Measurements from ENCODE around the genes DPYSL5, TCF23, SLC5A6 and C2orf16.

DNA sequence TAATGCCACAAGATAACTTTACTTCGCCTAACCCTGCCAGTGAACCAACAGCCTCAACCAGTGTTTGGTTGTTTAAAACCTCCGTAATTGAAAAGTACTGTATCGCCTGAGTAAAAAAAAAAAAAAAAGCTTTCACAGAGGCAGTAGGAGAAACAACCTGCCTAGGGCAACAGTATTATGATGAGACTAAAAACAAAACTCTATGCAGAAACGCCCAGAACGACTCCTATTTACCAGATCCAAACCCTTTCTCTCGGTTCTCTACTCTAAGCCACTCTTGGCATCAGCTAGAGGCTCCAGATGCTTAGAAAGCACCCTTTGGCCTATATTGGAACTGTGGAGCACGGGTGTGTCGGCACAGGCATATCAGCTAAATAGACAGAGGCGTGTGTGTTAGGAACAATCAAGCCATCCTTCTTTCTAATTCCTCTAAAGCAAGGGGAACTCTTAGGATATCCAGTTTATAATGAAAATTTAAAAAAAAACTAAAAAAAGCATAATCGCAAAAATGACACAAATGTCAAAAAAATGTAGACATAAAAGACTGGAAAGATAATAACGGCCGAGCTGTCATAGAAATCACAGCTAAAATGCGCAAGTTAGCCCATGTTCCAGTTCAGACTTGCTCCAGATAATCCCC is 40.8 kb upstream of the SELENOI start:
- PRO-cap, 2 experiments: no peak in any of the 2 experiments

- PRO-cap, 2 experiments: no peak in any of the 2 experiments
These were observed 9.5 kb upstream of the DRC1 start for GRCh38 chr2:26392049-26392833.

DNA sequence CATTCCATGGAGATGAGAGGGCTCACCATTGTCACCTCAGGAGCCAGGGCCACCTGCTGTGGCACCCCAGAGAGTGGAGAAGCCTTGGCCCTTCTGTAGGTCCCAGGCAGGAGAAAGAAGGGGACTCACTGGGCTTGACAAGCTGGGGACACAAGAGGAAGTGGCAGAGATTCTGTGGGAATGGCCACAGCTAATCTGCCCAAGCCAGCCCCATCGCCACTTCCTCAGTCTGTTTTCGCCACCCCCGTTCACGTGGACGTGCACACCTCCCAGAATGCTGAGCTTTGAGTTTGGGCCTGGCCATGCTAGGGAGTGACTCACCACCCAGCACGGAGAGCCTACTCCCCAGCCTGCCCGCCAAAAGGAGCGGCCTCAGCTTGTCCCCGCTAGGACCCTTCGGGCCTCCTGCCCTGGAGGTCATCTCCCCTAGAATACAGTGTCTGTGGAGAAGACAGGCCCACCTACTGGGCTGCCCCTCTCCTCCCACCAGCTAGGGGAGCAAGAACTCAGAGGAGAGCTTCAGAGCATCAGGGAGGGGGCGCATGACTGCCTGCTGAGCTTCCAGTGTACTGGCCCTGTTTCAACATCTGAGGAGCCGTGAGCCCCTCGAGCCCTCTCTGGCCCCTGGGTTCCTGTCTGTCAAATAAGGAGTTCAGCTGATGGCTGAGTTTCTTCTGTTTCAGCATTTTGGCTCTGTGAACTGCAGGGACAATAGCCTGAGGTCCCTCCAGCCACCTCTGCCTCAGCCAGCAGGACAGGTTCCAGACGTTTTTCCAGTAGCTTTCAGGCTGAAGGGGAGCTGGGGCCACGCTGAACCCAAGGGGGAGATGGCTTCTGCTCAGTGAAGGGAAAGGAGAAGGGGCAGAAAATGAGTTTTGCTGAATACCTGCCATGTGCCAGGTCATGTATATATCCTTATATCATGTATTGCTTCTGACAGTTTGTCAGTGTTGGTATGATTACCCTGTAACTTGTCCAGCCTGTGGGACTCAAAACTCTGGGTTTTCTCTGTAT is 5.2 kb downstream of the SLC35F6 start:
- PRO-cap, 2 experiments: peak in 2 of 2 experiments; most common plus-strand start position 685 of the sequence (in 2); most common minus-strand start position 162 of the sequence (in 1)

GRCh38 chr2:26771949-26773125 is 8.3 kb downstream of the SLC35F6 start:
- PRO-cap, 2 experiments: no peak in any of the 2 experiments

DNA sequence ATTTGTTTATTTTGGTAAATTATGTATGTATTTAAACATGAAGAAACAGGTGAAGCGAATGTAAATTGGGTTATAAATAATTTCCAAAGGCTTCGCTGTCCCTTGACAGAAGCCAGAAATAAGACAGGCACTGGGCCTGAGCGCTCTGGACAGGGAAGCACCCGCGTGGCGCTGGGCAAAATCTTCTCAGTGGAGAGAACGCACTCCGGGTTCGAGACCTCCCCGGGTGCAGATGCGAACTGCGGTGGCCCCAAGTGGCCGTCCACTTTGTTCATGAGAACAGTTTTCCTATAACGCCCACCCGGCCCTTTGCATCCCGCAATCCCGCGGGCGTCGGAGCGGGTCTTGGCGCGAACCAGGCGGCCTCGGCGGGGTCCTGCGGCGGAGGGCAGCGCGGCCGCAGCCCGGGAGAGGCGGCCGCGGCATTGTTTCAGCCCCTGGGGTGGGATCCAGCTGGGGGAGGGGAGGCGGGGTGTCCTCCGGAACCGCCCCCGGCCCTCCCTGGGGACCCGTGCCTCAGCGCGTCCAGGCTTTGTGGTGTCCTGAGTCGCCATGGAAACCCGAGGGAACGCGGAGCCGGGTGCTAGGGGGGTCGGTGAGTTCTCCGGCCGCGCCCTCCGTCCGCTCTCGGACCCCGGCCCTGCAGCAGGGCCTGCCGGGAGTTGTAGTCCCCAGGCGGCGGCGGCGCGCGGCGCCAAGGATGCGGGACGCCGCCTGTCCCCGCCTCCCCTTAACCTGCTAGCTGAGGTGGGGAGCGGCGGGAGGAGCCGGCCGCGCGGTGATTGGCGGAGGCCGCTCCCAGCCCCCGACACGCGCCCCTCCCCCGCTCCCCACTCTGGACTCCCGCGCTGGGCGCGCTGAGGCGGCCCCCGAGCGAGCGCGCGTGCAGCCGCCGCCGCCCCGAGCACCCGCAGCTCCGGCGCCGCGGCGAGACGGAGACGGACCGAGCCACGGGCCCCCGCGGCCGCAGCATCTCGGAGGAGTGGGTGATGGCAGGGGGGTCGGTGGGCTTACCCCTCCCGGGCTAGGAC is at the start of gene DPYSL5:
Gene DPYSL5, plus strand, starts transcription at position 860 of the 1,031 bp plus-strand sequence.
- PRO-cap, 2 experiments: no peak in any of the 2 experiments

GRCh38 chr2:27121659-27122327 is 1.8 kb upstream of the ABHD1 start:
- PRO-cap, 2 experiments: peak in 1 of 2 experiments; most common plus-strand start chr2:27122106 (in 1); most common minus-strand start chr2:27121940 (in 1)

- PRO-cap, 2 experiments: no peak in any of the 2 experiments
These were observed 2.8 kb downstream of the ABHD1 start for GRCh38 chr2:27126388-27126836.

DNA sequence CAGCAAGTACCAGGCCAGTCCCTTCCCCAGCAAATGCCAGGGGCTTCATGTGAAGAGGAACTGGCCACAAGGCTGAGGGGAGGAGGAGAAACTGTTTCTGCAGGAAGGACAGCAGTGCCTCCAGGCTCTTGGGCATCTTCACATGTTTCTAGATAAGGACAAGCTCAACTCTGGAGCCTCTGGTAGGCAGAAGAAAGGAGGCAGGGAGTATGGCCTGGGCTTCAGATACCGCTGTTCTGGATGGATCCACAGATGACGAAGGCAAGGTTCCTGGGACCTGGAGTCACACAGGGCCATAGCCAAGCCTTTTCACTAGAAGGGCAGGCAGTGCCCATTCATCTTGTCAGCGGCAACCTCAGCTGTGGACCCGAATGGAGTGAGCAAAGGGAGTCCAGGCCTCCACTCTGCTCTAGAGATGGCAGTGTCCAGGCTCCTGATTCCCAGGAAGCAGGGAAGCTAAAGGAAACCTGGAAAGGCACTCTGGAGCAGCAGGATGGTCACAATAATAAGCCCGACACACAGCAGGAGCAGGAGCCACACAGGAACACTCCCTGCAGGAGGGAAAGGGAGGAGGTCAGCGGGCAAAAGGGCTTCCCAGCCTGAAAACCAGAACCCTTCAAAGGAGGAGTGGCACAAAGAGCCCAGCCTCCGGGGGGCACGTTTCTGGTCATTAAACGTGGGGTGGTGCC is 3.3 kb downstream of the PREB start:
- PRO-cap, 2 experiments: no peak in any of the 2 experiments

DNA sequence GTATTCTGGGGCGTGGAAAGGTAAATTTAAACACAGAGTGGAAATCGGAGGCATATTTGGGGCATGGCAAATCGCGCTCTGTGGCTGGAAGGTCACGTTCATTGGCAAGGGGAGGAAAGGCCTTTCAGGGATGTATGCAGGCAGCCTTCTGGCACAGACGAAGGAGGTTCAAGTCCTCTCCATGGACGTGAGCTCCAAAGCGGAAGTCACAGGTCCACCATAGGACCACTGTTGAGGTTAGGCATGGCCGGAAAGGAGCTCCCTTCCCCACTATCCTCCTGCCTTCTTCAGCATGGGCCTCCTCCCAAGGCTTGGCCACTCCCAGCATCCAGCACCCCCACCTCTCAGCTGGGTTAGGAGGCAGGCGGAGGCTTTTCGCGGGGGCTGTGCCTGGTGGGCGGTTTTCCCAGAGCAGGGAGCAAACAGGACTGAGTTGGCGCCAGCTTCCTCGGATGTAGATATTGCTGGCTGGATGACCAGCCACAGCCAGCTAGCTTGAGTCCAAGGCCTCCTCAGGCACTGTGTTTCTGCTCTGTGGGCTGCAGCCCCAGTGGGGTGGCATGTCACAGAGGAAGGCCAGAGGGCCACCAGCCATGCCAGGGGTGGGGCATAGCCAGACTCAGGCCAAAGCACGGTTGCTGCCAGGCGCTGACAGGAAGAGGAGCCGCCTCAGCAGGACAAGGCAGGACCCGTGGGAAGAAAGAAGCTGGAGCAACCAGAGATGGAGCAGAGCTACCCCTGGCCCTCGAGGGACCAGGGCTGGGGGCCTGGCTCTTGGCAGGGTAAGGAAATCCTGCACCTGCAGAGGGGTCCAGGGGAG is at the start of gene TCF23:
Gene TCF23, plus strand, starts transcription at position 431 of the 820 bp plus-strand sequence.
- PRO-cap, 2 experiments: no peak in any of the 2 experiments

GRCh38 chr2:27191123-27191608 is 20.7 kb upstream of the ATRAID start:
- PRO-cap, 2 experiments: no peak in any of the 2 experiments

DNA sequence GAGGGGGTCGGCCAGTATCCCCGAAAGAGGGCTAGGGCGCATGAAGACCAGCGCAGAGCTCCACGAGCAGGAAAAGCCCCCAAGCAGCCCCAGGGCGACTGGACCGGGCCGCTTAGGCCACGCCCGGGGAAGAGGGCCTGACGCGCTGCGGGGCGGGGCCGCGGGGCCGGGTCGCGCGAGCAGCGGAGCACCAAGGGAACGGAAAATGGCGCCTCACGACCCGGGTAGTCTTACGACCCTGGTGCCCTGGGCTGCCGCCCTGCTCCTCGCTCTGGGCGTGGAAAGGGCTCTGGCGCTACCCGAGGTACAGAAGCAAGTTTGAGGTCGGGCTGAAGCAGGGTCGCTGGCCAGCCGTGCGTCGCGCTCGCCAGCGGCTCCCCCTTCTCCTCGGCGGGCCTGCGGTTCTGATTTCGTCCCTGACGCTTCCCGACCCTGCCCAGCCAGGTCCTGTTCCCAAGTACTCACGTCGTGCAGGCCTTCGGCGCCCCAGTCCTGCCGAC is at the start of gene SLC5A6:
Gene SLC5A6, minus strand, starts transcription at position 105 of the 500 bp plus-strand sequence.
- PRO-cap, 2 experiments: peak in 2 of 2 experiments; most common plus-strand start position 198 of the sequence (in 1); most common minus-strand start position 77 of the sequence (in 1)

GRCh38 chr2:27316571-27316988 is 6.3 kb downstream of the MPV17 start:
- PRO-cap, 2 experiments: no peak in any of the 2 experiments

DNA sequence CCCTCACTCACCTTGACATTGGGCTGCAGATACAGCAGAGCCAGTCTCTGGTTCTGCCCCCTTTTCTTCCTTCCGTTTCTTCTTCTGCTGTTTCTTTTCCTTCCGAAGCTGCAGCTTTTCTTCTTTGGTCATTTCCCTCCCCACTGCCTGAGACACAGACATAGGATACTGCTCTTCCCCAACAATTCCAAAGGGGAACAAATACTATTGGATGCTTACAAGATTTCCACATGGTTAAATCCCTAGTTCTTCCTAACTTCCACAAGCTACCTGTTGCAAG is 795 bp downstream of the EIF2B4 start:
- PRO-cap, 2 experiments: no peak in any of the 2 experiments

DNA sequence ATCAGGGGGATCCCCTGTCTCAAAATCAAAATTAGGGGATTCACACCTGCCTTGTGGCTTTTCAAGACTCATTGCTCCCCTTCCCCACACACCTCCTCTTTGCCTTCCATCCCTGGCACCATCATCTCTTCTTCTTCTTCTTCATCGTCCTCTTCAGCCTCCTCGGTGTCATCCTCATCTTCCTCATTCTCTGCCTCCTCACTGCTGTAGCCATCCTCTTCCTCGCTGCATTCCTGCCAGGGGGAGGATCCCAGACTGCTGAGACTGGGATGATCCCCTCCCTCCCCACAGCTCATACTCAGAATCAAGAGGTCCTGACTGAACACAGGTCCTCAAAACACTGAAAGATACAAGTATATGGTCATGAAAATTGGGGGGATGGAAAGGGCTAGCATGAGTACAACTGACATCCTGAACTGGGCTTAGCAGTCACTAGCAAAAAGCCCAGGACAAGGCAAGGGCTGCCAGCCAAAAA is 3.4 kb upstream of the ZNF513 start:
- PRO-cap, 2 experiments: no peak in any of the 2 experiments

- PRO-cap, 2 experiments: peak in 2 of 2 experiments; most common plus-strand start chr2:27429265 (in 1); most common minus-strand start chr2:27428970 (in 2)
These were observed 711 bp downstream of the NRBP1 start for GRCh38 chr2:27428745-27429938.

DNA sequence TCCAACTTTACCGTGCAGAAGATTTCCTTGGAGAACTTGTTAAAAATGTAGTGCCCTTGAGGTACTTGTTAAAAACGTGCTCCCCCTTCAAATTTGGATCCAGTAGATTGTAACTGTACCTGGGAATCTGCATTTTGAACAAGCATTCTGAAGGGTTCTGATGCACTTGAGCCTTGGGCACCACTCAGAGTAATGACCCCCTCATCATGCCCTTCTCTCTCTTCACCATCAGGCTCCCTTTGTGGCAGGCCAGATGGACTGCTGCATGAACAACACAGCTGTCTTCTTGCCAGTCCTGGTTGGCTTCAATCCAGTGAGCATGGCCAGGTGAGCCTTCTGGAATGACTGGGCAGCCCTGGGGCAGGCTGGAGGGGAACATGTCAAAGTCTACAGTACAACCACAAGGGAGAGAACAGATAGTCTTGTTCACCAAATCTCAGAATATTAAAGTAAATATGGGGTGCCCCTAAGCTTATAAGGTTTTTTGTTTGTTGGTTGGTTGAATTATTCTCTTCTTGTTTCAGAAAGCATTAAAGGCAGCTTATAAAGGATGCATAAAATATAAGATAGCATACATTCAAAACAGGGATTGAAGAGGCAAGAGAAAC is 4.4 kb downstream of the GCKR start:
- PRO-cap, 2 experiments: no peak in any of the 2 experiments

GRCh38 chr2:27537277-27537492 is at the start of gene C2orf16:
TSS of gene C2orf16 (plus strand) at chr2:27537386.
- PRO-cap, 2 experiments: no peak in any of the 2 experiments

GRCh38 chr2:27583360-27583971 is 624 bp downstream of the ZNF512 start:
- PRO-cap, 2 experiments: no peak in any of the 2 experiments

GRCh38 chr2:27629149-27629428 is 239 bp downstream of the GPN1 start:
- PRO-cap, 2 experiments: no peak in any of the 2 experiments

DNA sequence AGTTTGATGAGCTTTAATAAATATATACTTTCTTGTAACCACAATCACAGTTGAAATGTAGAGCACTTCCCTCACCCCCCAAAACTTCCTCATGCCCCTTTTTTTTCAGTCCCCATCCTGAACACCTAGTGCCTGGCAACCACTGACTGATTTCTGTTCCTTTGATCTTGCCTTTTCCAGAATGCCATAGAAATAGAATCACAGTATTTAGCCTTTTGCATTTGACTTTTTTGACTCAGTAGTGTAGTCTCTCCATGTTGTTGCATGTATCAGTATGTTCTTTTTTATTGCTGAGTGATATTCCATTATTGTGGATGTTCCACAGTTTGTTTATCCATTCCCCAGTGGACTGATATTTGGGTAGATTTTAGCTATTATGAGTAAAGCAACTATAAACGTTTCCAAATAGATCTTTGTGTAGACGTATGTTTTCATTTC is 14.0 kb downstream of the SUPT7L start:
- PRO-cap, 2 experiments: peak in 1 of 2 experiments; most common minus-strand start position 85 of the sequence (in 1)